ENCODE results near the genes CYP2A7 and CYP2S1.

GRCh38 chr19:40614542-40615305 is 13.6 kb downstream of the LTBP4 start:
- PRO-cap, result bidirectional peak, plus-strand start at chr19:40614798, minus-strand start at chr19:40614673; bidirectional peak, plus-strand start at chr19:40615194, minus-strand start at chr19:40614978

GRCh38 chr19:40619682-40620533 is 18.7 kb downstream of the LTBP4 start:
- PRO-cap, result no peak

DNA sequence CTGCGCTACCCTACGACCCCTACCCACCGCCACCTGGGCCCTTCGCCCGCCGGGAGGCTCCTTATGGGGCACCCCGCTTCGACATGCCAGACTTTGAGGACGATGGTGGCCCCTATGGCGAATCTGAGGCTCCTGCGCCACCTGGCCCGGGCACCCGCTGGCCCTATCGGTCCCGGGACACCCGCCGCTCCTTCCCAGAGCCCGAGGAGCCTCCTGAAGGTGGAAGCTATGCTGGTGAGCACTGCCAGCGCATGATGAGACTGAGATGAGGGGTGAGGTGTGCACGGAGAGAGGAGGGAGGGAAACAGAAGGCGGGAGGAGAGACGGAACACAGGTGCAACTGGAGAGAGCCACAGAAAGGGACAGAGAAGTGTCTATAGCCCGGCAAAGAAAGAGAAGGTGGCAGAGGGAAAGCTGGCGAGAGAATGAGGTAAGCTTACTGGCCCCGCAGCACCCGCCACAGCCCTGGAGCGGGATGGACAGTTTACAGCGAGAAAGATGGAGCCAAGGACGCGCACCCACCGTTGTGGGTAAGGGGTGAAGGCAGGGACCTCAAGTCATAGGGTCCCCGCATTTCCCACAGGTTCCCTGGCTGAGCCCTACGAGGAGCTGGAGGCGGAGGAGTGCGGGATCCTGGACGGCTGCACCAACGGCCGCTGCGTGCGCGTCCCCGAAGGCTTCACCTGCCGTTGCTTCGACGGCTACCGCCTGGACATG is 26.1 kb downstream of the LTBP4 start:
- PRO-cap, result no peak

DNA sequence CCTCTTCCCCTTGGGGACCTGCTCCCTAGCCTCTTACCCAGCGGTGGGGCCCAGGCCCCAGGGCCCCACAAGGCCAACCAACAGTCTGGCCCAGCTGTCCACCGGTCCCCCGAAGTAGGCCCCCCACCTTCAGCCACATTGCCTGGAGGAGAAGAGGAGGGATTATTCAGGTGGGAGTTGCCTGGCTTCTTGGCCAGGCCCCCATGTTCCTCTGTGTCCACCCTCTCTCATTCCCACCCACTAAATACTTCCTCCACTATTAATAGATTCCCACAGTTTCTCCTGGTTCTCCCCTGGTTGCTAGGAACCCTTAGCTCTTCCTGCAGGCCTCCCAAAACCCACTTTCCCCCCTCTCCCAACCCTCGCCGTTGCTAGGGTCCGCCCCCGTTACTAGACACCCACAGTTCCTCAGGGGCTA is 2.2 kb downstream of the COQ8B start:
- PRO-cap, result no peak

DNA sequence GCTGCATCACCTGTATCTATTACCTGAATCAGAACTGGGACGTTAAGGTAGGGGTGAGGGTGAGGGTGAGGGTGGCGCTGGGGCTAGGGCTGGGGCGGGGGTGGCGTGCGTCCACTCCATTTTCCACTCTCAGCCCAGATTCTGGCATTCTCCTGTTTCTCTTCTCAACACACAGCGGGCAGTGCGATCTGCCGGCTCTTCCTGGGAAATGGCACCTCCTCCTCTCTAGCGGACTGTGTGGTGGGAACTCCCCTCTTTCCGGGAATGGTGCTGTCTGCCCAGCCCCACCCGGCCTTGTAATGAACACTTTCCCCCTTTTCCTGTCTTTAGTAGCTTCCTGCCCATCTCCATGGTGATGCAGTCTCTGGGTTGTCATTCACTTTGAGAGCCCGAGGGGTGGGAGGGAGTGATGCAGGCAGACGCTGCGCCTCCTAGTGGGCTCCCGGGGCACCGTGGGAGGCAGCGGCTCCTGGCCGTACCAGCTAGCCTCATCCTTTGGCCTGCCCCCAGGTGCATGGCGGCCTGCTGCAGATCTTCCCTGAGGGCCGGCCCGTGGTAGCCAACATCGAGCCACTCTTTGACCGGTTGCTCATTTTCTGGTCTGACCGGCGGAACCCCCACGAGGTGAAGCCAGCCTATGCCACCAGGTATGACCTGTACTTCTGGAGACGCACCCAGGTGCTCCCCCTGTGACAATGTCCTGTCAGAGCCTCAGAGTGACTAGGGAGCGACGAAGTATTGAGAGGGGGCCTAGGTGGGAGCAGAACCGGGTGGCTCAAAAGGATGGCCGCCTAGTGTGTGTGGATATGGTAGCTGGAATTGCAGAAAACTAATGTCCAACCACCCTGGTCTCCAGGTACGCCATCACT is 7.9 kb downstream of the EGLN2 start:
- PRO-cap, result unidirectional peak, minus-strand start at position 301 of the sequence

GRCh38 chr19:40810587-40811458 is 11.8 kb downstream of the EGLN2 start:
- PRO-cap, result bidirectional peak, plus-strand start at chr19:40811194, minus-strand start at chr19:40811031

- PRO-cap, result no peak
Measured at GRCh38 chr19:40831670-40832288, 18.5 kb downstream of the CYP2A6 start.

DNA sequence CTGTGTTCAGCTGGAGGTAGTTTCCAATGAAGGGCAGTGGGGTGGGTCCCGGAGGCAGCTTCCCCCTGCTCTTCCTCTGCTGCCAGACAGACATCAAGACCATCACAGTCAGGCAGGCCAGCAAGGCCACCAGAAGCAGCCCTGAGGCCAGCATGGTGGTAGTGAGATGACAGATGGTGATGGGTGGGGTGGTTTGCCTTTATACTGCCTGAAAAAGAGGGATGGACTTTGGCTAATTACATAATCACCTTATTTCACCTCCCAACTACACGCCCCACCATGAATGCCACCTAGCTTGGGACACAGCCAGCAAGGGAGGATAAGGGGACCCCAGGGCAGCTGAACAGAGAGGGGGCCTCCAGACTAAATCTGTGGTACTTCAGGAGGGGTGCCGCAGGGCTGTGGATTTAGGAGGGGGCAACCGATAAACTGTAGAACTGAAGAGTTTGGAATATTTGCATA is at the start of gene CYP2A7:
Gene CYP2A7, minus strand, starts transcription at position 175 of the 462 bp plus-strand sequence.
- PRO-cap, result no peak

- PRO-cap, result no peak
Measured at GRCh38 chr19:40922265-40923188, 40.5 kb upstream of the CYP2A7 start.

DNA sequence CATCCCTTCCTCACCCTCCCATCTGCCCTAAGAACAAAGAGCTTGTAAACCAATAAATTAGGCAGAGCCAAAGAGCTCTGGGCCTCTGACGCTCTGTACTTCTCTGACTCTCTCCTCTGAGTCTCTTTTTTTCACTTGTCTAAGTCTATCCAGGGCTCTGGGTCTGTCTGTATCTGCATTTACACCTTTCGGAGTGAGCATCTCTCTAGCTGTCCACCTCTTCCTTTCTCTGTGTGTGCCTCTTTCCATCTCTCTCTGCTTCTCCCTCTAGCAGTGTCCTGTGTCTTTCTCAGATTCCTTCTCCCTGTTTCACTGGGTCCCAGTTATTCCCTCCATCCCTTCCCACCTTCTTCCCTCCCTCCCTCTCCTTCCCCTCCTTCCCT is 32.0 kb upstream of the CYP2B6 start:
- PRO-cap, result no peak

DNA sequence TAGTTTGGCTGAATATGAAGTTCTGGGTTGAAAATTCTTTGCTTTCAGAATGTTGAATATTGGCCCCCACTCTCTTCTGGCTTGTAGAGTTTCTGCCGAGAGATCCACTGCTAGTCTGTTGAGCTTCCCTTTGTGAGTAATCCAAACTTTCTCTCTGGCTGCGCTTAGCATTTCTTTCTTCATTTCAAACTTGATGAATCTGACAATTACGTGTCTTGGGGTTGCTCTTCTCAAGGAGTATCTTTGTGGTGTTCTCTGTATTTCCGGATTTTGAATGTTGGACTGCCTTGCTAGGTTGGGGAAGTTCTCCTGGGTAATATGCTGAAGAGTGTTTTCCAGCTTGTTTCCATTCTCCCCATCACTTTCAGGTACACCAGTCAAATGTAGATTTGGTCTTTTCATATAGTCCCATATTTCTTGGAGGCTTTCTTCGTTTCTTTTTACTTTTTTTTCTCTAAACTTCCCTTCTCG is 21.3 kb upstream of the CYP2B6 start:
- PRO-cap, result no peak

DNA sequence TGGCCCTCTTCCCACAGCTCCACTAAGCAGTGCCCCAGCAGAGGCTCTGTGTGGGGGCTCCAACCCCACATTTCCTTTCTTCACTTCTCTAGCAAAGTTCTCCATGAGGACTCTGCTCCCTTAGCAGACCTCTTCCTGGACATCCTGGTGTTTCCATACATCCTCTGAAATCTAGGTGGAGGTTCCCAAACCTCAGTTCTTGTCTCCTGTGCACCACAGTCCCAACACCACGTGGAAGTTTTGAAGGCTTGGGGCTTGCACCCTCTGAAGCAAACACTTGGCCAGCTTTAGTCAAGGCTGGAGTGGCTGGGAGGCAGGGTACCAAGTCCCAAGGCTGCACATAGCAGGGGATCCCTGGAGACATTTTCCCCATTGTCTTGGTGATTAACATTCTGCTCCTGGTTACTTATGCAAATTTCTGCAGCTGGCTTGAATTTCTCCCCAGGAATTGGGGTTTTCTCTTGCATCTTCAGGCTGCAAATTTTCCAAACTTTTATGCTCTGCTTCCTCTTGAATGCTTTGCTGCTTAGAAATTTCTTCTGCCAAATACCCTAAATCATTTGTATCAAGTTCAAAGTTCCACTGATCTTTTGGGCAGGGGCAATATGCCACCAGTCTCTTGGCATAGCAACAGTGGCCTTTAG is 10.3 kb upstream of the CYP2B6 start:
- PRO-cap, result no peak

DNA sequence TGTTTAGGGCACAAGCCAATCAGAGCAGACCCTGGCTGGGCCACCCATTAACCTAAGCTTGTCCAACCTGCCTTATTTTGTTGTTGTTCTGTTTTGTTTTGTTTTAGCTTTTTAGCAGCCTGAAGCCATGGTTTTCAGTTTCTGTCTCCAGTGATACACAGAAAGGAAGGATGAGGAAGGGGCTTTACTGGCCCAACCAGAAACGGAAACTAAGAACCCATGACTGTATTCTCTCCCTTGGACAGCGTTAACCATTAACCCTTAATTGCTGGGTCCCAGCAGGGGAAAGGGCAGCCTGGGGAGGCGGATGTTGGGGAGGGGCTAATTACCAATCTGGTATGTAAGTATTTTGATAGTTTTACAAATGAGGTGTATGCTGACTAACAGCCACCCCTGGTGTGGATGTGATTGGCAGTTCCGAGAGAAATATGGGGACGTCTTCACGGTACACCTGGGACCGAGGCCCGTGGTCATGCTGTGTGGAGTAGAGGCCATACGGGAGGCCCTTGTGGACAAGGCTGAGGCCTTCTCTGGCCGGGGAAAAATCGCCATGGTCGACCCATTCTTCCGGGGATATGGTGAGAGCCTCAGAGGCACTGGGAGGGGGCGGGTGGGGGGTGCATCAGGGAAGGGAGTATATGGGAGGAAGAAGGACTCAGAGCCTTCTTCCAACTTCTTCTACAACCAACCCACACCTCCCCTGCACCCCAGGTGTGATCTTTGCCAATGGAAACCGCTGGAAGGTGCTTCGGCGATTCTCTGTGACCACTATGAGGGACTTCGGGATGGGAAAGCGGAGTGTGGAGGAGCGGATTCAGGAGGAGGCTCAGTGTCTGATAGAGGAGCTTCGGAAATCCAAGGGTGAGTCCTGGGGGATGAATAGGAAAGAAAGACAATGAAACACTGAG is 12.8 kb downstream of the CYP2B6 start:
- PRO-cap, result no peak

GRCh38 chr19:41009568-41010367 is 18.7 kb downstream of the CYP2B6 start:
- PRO-cap, result no peak

DNA sequence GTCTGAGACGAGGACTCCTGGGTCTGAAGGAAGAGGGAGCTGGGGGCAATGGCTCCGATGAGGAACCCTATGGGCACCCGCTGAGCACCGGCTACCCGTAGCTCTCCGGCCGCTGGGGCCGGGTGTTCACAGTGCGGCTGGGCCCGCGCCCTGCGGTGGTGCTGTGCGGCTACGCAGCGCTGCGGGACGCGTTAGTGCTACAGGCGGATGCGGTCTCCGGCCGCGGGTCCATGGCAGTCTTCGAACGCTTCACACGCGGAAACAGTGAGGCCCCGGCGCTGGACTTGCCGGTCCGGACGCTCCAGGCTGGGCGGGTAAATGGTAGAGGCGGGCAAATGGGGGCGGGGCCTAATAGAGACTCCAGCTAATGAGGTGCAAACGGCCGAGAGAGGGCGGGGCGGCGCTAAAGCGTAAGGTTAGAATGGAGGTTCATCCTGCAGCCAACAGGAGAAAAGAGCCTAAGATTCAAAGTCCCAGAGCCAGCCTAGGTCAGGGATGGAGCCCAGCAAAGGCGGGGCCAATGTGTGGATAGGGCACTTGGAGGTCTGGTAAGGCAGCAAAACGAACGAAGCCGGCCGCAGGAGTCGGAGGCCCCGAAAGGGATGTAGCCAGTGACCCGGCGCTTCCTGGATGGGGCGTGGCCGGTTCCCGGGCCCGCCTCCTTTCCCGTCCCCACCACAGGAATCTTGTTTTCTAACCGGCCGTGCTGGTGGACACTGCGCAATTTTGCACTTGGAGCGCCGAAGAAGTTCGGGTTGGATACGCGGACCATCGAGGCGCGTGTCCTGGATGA is 21.3 kb downstream of the CYP2F1 start:
- PRO-cap, result no peak

GRCh38 chr19:41192691-41193701 is at the start of gene CYP2S1:
Gene CYP2S1 (plus strand): TSS chr19:41193219.
- PRO-cap, result unidirectional peak, plus-strand start at chr19:41193219

DNA sequence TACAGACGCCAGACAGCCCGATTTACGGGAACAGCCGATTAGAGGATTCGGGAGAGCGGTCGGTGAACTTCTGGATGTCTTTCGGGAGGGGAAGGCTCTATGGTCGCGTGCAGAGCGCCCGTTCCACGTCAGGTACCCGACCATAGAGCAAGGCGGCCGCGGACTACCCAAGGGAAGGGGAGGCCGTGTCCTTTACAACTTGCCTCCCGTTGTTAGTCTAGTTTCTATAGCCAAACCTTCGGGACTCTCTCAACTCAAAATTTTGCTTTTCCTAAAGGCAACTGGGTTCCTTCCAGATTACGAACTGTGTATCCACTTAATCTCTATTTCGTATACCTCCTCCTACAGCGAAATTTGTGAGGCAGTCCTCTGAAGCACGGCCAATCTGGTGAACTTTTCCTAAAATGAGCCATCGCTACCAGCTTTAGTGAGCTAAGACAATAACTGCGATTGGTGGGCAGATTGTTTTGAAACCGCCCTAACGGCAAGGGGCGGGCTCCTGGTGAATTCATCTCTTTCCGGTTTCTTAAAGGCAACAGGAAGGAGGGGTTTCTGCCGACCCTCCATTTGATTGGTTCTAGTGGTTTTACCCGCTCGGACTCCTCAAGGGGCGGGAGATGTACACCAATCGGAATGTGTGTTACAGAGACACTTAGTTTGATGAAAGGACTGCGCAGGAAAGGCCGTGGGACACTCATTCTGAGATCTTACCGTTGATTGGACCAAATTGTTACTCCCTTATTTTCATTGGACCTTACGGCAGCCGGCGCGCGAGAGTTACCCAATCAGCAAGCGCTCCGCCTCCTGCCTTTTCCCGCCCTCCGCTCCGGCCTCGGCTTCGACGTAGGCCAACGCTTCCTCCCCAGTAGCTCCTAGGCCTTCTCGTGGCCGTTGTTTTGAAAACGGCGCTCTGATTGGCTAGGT is 558 bp upstream of the HNRNPUL1 start:
- PRO-cap, result unidirectional peak, minus-strand start at position 83 of the sequence; unidirectional peak, minus-strand start at position 138 of the sequence; bidirectional peak, plus-strand start at position 655 of the sequence, minus-strand start at position 387 of the sequence

GRCh38 chr19:41305427-41306022 is 4.4 kb upstream of the CCDC97 start:
- PRO-cap, result no peak

- PRO-cap, result no peak
Measured at GRCh38 chr19:41306023-41306417, 4.0 kb upstream of the CCDC97 start.

DNA sequence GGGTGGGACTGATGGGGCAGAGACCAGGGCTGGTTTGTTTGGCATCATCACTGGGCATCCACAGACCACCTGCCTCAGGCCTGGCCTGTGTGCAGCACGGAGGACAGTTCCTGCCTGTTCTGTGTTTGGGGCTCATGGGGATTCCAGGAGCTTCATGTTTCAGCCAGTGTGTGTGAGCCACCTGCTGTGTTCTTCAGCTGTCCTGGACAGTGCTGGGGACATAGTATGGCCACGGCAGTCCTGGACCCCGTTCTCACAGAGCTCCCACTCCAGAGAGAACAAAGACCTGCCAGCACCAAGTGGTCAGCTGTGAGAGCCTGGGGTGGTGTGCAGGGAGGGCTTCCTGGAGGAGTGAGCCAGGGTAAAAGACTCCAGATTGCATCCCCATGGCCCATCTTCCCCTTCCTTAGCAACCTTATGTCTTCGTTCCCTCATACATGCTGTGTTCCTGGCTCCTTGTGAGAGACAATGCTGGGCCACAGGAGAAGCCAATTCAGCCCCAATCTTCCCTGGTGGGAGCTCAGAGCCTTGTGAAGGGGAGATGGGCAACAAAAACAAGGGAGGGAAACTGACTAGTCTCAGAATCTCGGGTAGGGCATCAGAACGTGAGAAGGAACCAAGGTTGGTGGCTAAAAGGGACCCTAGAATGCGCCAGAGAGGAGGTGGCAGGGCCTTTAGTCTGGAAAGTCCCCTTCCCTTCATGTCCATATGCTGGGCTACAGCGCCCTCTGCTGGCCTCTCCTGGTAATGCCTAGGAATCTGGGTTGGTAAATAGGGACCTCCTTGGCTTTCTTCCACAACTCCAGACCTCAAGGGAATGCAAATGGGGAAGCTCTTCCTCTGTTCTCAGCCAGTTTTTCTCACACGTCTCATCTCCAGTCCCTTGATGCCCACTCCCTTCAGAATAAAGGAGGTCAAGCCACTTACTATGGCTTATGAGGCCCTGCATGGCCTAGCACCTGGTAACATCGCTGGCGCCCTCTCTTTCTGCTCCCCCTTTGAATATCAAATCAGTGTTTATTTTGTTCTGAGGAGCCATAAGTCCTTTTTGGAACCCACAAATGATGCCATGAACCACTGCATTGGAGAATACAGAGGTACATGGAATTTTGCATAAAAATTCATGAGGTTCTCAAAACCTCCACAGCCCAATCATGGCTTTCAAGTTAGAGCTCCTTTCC is 1.6 kb upstream of the CCDC97 start:
- PRO-cap, result bidirectional peak, plus-strand start at position 812 of the sequence, minus-strand start at position 650 of the sequence